Bronchial lymph node (tissue), 1 donor: ENCODE measurements around a stretch of chr7.

- PRO-cap, result no peak
Measured at GRCh38 chr7:155680417-155681037, 36.1 kb downstream of the RBM33 start.

DNA sequence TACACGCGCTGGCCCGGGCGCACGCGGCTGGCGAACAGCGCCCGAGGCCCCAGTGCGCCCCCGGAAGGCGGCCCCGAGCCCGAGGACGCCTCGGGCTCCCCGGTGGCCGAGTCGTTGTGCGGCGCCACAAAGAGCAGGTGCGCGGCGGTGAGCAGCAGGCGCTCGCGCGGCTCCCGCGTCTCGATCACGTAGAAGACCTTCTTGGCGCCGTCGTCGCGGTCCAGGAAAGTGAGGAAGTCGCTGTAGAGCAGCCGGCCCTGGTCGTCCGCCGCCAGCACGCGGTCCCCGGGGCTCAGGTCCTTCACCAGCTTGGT lies 9.0 kb downstream of the SHH start:
- PRO-cap, result unidirectional peak, minus-strand start at position 266 of the sequence

- PRO-cap, result no peak
Measured at GRCh38 chr7:155921991-155922244, 109.7 kb upstream of the SHH start.

DNA sequence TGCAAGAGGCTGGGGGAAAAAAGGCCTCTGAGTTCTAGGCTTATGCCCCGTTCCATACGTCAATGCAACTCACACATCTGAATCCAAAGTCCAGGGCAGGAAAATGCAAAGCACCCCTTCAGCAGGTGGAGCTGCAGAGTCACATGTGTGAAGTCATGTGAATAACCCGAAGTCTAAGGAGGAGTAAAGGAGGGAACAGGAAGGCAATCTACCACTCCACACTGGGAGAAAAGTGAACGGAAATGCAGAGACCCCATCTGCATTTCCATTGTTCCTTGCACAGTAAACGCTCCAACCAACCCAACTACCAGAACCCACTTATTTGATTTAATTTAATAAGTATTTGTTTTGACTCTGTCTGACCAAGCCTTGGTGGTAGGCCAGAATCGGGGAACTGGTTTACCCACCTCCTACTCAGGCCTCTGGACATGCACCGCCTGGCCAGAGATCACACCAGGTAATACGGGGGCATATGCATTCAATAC lies 95.4 kb upstream of the RNF32 start:
- PRO-cap, result no peak

DNA sequence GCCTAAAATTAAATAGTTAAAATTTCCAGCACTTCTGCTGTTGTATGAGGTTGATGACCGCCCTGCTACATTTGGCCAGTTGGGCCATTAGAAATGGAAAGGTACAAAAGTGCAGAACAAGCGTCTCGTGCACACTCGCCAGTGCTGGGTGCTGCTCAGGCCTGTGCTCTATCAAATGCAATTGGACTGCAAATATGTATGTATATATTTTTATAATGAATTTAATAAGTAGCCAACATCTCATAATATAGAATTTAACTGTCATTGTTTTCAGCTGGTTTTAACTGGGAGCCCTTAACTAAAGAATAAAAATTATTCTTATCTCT lies 34.4 kb upstream of the RNF32 start:
- PRO-cap, result no peak

GRCh38 chr7:156763916-156764603 lies 123.5 kb downstream of the RNF32 start:
- PRO-cap, result unidirectional peak, minus-strand start at chr7:156764218

GRCh38 chr7:157139044-157140081 lies 637 bp downstream of the UBE3C start:
- PRO-cap, result unidirectional peak, minus-strand start at chr7:157139164

- PRO-cap, result no peak
Measured at GRCh38 chr7:157240317-157241008, 96.3 kb upstream of the DNAJB6 start.

DNA sequence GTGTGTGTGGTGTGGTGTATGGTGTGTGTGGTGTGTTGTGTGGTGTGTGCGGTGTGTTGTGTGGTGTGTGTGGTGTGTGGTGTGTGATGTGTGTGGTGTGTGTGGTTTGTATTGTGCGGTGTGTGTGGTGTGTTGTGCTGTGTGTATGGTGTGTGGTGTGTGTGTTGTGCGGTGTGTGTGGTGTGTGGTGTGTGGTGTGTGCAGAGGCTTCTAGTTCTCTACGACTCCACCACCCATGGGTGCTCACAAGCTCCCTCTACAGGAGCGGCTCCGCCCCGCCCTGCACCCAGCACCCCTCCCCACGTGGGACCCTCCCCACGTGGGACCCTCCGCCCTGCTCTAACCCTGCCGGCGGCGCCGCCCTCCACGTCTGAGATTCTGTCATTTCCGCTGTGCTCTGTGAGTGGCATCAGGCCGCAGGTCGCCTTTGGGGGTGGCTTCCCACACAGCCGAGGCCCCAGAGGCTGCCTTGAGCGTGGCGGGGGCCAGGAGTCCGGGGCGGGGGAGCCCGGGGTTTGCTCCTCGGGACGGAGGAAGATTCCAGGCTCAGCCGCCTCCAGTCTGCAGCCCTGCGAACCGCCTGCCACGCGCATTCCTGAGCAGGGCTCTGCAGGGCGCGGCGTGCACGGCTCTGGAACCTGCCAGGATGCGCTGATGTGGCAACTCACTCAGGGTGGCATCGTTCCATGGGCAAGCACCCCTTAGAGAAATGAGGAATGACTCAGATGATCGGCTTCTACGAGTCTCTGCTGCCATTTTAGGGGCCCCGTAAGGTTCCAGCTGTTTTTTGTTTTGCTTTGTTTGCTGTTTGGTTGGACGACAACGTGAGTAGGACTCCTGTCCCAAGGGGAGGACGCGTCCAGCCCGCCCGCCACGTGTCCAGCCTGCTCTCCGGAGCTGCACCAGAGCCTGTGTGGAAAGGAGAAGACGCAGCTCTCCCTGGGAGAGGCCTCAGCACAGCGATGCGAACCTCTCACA lies 36.9 kb upstream of the DNAJB6 start:
- PRO-cap, result no peak

- PRO-cap, result no peak
Measured at GRCh38 chr7:157309864-157310655, 26.7 kb upstream of the DNAJB6 start.

GRCh38 chr7:157318381-157318882 lies 18.4 kb upstream of the DNAJB6 start:
- PRO-cap, result no peak

DNA sequence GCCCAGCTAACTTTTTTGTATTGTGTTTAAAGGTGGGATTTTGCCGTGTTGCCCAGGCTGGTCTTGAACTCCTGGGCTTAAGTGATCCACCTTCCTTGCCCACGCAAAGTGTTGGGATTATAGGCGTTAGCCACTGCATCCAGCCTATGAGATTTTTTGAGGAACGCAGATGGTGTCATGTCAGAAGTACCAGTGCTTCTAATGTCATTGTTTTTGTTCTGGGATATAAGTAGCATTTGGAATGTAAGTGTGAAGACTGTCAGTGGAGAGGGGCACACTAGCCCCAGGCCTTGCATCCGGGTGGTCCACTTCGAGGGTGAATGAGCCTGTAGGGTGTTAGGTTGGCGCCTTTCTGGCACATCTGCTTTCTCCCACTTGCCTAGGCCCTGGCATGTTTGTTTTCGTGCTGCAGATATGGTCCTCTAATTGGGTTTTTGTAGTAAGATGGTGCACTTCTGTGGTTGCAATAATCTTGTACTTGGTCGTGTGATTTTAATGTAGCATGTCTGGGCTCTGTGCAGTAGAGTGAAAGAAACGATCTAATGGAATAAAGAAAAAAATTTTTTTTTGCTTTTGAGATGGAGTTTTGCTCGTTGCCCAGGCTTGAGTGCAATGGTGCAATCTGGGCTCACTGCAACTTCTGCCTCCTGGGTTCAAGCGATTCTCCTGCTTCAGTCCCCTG lies 28.4 kb downstream of the DNAJB6 start:
- PRO-cap, result no peak

DNA sequence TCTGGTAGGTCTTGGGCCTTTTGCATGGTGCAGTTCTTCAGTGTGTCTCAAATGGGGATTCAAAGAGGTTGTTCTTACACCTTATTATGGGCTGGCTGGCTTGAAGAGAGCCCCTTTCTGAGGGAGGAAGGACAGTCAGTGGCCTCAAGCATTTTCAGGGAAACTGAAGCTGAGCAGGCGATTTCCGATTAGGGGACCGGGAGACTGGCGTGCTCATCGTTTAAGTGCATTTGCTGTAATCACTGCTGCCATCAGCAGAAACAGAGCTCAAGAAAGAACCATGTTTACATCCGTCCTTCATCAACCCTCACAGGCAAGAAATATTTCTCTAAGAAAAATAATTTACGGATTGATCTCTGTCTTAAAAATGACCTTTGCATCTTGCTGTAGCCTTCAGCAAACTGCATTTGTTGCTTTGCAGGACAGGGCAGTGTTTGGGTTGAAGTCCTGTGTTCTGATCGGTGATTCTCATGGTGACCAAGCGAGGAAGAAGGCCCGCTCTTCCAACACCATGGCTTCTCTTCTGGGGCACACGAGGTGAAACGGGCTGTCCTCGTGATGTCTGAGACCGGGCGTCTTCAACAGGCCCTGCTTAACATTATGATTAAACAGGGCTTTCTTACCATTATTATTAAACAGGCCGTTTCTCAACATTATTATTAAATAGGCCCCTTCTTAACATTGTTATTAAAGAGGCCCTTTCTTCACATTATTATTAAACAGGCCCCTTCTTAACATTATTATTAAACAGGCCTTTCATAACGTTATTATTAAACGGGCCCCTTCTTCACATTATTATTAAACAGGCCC lies 32.3 kb downstream of the DNAJB6 start:
- PRO-cap, result no peak

GRCh38 chr7:157375472-157375996 lies 38.7 kb downstream of the DNAJB6 start:
- PRO-cap, result no peak

DNA sequence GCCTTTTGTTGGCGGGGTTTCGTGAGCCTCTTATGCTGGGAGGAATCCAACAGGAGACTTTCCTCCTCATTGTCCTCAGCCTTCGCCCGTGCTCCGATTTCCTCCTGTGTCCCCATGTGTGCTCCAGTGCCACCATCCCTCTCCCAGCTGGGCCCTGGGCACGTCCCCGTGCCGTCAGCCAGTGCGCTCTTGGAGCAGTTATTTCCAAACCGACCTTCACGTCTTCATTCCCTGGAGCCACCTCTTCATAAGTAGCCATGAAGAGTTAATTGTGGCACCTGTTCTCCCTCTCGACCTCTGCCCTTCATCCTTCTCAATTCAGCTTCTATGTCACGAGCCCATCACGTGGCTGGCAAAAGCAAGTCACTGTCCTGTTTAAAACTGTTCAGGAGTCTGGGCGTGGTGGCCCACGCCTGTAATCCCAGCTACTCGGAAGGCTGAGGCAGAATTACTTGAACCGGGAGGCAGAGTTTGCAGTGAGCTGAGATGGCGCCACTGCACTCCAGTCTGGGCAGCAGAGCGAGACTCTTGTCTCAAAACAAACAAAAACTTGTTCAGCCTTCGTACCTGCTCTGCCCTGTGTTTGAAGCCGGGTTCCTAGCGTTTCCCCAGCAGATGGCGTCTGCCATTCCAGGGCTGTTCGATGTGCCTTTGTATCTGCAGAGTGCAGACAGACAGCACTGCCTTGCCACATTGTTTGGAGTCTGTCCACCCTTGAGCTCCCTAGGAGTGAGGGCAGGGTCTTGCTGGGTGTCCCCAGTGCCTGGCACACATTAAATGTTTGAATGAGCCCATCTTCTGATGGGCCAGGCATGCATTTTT lies 60.9 kb downstream of the DNAJB6 start:
- PRO-cap, result no peak

DNA sequence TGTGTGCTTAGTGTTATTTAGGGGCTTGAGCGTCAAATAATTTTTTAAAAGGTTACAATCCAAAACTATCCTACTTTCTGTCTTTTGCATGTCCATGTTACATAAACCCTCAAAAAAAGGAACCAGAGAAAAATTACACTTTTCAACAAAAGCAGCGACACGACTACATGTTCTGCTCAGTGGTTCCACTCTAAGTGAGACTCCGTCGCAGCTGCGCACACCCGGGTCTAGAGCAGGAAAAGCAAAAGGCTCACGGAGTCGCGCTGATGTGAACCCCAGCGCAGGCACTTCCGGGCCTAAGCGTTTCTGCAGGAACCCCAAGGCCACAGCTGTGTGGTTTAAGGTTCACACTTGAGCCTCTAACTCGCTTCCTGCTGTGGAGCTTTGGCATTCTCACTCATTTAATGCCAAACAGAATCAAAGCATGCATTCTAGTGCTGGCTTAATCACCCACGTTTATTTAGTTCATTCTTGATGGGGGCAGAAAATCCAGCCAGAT lies 240.2 kb downstream of the DNAJB6 start:
- PRO-cap, result no peak

DNA sequence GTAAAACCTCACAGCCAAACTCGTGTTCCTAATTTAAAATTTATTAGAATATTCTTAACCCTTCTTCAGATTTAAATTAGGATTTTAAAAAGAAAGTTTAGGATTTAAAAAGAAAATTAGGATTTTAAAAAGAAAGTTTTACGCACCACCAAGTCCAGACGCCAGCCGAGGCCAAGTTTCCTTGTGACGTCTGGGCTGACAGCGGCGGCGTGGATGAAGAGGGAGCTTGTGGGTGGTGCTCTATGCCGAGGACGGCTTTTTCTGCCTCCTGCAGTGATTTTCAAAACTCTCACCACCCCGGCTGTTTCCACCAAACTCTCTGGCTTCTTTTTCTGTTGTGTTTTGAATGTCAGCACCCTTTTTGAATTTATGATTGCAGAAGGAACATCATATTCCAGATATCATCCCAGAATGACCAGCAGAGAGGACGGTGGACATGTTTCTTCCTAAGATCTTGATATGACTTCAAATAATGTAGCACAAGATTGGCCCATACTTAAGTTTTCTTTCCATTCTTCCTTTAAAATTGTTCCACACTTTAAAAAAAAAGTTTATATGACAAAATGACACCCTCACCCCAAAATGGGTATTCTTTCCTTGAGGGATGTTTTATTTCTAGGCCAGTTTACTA lies 253.0 kb downstream of the DNAJB6 start:
- PRO-cap, result no peak

- PRO-cap, result unidirectional peak, minus-strand start at chr7:157690856
Measured at GRCh38 chr7:157690480-157691449, 354.0 kb downstream of the DNAJB6 start.

DNA sequence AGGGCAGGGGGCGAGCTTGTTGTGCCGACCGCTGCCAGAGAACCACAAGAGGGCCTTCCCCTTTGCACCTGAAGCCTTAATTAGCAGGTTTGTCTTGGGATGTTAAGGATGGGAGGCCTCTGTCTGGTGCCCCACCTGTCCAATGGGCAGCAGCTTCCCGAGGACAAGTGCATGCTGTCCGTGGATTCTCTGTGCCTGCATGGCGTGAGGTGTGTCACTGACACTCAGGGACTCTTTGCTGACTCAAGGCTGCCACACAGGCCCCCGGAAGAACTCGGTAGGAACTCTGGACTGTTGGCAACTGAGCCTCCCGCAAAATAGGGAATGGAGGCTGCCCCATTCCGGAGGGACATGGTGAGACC lies 487.5 kb downstream of the DNAJB6 start:
- PRO-cap, result unidirectional peak, minus-strand start at position 162 of the sequence

DNA sequence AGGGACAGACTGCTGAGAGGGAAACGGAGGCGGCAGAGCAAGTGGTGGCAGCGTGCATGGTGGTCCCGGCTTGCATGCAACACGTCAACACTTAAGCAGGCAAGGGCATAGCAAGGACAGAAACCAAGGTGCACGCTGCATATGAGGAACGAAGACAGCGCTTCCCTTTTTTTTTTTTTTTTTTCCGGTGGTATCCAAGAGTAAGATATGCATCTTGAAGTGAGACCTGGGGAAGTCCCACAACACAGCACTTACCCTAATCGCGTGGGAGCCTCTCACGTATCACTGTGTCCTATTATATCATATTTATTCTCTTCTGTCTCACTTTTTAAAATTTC lies 361.1 kb downstream of the PTPRN2 start:
- PRO-cap, result unidirectional peak, minus-strand start at position 175 of the sequence